GM19240 (cell line): Measurements from ENCODE around the genes UNC93B1, KMT5B and PPP6R3.

DNA sequence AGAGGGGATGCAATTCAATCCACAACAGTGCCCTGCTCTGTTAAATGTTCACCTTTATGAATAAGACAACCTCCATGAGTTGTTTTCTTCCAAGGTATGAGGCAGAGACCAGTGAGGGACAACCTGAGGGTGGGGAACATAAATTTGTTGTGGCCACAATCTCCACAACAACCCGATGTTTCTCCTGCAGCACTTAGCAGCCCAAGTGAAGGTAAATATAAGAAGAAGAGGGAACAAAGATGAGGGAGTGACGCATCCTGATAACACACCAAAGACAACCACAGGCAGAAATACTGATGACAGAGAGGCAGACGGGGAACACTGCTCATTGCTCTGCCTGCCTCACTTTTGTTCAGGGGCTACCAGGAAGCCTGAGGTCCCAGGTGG is 104.7 kb upstream of the ALDH3B2 start:
- RRBS: no CpG with 5 or more reads among the region's 3 CpGs

GRCh38 chr11:67887078-67887814 is 116.7 kb downstream of the UNC93B1 start:
- RRBS: no CpG with 5 or more reads among the region's 13 CpGs

DNA sequence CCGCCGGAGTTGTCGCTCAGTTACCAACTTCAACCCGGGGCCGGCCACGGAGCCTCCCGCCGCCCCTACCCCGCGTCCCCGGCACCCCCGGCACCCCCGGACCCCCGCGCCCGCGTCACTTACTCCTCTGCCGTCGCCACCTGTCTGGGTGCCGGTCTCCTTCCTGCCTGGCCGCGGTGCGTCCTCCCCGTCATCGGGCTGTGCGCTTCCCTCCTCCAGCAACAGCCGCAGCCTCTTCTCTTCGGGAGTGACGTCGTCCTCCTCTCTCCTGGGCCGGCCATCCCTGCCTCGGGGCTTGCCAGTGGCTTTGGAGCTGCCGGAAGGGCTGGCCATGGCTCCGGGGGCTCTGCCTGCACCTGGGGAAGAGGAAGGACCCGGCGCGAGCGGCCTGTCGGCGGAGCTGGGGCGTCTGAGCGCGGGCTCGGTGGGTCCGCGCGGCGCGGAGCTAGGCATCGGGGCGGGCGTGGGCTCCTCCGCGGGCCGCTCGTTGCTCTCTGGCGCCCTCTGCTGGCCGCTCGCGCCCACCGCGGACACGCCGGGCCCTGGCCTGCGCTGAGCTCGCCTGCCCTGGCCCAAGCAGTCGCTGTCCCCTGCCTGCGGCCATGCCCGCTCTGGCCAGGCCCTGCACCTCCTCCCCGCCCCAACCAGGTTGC is 48.4 kb downstream of the UNC93B1 start:
- RRBS: no CpG with 5 or more reads among the region's 70 CpGs

GRCh38 chr11:68003940-68004295 is at the start of gene UNC93B1:
UNC93B1 (minus strand) TSS chr11:68004097.
- RRBS: 2% methylated on average over 12 of the region's 43 CpGs

- RRBS: 65% methylated on average over 6 of the region's 30 CpGs
Observed at GRCh38 chr11:68017794-68018769, 8.0 kb downstream of the ALDH3B1 start.

DNA sequence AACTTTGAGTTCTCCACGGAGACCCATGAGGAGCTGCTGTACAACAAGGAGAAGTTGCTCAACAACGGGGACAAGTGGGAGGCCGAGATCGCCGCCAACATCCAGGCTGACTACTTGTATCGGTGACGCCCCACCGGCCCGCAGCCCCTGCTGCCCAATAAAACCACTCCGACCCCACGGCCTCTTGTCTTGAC is 2.5 kb upstream of the TCIRG1 start:
- RRBS: 96% methylated on average over 2 of the region's 11 CpGs

GRCh38 chr11:68036662-68037701 is 1.8 kb upstream of the TCIRG1 start:
- RRBS: 80% methylated on average over 3 of the region's 18 CpGs

DNA sequence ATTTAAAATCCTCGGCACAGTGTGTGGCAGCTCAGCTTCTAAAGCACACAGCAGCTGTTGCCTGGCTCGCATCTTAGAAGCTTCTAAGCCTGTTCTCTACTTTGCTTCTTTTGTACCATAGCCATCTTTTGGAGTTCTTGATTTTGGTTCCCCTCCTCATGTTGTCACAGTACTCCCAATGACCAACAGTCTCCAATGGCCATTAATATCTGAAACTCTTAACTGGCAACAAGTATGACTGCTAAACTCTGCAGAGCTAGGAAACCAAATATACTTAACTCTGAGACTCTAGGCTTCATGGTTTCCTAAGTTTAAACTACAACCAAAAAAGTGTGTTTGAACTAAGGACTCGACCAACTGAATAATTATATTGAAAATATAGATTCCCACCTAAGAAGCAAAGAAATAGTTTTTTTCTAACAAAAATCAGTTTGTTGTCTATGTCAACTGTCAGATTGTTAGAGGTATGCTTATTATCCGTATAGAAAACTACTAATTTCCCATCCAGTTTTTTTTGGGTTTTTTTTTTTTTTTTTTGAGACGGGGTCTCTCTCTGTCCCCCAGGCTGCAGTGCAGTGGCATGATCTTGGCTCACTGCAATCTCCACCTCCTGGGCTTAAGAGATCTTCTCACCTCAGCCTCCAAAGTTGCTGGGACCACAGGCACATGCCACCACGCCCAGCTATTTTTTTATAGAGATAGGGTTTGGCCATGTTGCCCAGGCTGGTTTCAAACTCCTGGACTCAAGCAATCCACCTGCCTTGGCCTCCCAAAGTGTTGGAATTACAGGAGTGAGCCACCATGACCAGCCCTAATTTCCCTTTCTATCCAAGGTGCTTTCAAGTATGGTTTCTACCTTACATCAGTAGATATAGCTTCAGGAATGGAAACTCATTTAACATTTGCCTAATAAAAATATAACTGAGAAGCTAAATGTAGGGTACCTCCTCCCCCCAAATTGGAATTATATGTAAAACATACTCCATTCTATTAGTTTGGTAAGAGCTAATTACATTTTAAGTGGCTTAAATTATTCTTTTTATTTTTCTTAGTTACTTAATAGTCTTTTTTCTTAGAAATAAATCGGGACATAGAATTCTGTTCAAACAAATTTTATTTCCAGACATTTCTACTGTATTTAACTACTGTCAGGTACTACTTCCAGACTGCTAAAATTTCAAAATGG is 28.3 kb downstream of the CHKA start:
- RRBS: no CpG with 5 or more reads among the region's 7 CpGs

GRCh38 chr11:68127950-68129149 is 7.2 kb upstream of the CHKA start:
- RRBS: 19% methylated on average over 11 of the region's 60 CpGs

DNA sequence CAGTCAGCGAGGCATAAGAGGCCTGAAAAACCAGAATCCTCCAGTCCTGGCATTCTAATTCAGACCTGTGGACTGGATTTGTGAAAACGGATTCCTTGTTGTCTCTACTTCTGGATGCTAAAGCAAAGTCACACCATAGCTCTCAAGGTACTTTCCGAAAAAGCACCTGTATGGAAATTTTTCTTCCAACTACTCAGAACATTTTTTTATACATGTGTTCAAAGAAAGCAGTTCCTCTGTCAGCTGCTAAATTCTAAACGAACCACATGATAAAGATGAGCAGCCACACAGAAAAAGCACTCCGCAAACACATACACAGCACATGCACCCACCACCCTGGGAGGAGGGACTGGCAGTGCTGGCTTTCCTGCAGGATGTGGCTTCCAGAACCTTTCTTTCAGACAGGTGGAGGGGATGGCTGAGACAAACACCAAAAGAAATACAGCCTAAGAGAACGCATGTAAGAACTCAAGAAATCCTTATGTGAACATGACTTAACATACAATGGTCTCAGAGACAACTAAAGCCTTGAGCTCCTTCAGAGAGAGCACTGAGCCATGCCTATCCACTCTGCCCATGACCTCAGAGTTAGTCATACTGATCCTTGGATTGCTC is 43.0 kb upstream of the CHKA start:
- RRBS: no CpG with 5 or more reads among the region's 6 CpGs

- RRBS: no CpG with 5 or more reads among the region's 15 CpGs
Observed at GRCh38 chr11:68211520-68212035, 1.5 kb downstream of the KMT5B start.

DNA sequence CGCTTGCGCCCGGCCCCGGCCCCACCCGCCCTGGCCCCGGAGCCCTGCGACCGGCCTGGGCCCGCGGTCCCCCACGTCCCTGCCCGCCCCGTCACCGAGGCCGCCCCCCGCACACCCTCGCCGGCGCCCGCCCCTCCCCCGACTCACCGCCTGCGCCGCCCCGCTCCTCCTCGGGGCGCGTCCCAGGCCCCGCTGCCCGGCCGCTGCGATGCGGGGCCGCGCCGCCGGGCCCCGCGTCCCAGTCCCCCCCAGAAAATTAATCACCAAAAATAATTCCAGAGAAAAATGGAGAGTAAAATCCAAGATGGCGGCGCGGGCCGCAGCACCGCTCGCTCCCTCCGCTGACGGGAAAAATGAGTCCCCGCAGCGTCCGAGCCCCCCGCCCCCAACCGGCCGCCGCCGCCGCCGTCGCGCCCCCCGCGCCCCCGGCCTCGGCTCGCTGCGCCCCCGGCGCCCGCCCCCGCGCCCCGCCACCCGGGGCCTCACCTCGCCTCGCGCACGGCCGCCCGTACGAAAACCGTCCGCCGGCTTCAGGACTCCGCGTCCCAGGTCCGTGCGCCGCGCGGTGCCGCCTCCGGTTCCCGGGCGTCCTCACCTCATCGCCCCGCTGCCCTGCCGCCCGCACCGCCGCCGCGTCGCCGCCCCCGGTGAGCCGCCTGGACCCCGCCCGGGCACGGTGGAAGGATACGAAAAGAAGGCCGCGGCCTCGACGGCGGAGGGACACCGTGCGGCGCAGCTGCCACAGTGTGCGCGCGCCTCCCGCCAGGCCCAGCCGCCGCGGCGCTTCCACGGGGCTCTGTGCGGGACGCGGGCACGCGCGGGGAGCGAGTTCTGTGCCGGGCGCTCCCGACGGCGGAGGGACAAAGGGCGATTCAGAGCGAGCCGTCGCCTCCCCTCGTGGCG is at the start of gene KMT5B:
Gene KMT5B (minus strand): TSS at position 306 of the 903 bp plus-strand sequence.
- RRBS: 2% methylated on average over 71 of the region's 144 CpGs

GRCh38 chr11:68276141-68276623 is 4.4 kb upstream of the C11orf24 start:
- RRBS: no CpG with 5 or more reads among the region's 6 CpGs

DNA sequence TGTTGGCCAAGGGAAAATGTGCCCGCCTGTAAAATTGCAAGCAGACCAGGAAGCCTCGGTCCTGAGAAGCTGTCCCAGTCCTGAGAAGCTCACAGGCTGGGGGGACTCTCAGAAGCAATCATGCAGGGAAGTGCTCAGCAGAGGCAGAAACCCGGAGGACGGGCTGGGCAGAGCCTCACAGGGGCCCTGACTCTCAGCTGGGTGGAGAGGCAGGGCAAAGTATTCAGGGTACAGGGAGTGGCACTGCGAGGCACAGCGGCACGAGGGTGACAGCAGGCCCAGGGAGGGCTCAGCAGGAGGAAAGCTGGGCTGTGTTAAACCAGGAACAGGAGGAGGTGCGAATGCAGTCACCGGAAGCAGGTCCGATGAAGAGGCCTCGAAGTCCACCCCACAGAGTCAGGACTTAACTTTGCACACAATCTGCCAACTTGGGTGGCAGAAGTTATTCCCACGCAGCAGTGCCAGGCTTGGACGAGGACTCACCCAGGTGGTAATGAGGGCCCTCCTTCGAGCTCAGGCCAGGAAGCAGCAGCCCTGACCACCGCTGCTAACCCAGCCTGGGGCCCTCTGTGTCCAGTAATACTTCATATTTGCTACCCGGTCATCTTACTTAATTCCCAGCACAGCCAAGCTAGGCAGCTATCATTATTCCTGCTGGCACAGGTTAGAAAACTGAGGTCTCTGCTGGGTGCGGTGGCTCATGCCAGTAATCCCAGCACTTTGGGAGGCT is 15.6 kb upstream of the LRP5 start:
- RRBS: no CpG with 5 or more reads among the region's 17 CpGs

DNA sequence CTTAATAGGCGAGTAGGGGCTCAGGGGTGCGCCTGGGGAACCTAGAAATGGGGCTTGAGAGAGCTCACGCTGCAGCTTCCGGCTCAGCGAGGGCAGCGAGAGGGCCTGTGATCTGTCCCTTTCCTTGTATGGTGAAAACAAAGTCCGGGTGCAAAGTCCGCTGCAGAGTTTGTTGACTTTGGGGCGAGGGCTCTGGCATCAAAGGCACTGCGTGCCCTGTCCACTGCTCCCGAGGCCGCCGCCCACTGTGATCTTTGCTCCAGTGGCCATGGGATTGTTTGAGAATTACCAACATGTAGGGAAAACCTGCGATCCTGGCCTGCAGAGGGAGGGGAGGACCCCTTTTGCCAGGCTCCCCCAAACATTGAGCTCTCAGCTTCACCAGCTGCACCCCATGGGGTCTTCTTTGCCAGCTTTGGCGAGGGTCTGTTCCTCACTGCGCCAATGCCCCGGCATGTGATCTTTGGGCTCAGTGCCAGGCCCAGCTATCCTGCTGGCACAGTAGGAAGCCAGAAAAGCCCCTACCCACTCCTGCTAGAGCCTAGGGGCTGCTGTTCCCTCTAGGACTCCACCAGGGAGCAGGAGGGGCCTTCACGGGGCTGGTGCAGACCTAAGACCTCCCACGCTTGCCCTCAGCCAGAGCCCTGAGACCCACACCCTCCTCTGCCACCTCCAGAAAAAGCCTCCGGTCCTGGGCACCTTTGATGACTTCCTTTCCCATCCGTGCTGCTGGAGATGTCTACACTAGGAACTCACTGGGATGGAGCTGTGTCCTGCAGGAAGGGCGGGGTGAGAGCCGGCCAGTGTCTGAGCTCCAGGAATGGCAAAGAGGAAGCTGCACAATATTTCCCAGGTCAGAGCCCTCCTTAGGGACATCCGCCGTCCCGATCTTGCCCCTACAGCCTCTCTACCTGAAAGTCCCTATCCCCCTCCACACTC is 14.0 kb upstream of the LRP5 start:
- RRBS: 38% methylated on average over 4 of the region's 26 CpGs

DNA sequence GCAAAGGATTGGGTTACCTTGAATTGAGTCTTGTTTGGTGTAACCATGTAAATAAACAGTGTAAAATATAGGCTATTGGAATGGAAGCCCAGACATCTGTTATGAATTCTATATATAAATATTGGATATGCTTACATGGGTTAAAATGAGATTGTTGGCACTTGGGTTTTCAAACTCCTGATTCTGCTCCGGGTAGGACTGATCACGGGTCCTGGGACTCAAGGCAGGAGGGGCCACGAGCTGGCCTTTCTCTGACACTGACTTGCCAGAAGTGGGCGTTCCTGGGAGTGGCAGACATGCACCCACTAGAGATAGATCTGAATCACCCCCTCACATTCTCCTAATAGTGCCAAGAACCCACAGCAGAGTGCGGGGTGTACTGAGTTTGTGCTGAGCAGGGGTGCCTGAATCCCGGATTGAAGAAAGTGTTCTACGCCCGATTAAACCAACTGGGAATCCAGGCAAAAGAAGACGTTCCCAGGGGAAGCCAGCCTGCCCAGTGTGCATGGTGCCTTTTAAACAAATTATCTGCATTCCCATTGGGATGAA is 26.0 kb downstream of the LRP5 start:
- RRBS: no CpG with 5 or more reads among the region's 9 CpGs

DNA sequence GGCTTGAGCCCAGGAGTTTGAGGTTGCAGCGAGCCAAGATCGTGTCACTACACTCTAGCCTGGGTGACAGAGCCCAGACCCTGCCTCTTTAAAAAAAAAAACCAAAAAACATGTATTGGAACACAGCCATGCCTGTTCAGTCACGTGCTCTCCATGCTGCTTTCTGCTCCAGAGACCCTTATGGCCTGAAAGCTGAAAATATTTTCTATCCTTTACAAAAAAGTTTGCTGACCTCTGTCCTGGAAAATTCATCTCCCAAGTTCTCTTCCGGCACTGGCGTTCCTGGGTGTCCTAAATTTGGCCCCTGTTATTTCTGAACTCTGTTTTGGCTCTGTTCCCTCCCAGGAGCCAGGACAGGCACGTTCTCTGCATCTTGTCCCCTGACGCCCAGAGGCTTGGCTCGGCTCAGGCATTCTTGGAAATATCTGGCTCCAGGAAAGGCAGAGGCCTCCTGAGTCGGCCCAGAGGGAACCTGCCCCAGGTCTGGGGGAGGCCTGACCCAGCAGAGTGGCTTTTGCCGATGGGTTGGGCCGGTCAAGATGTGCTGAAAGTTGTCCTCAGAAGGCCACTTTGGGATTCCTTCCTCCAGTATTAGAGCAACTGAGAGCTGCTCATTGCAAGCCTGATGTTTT is 61.2 kb upstream of the PPP6R3 start:
- RRBS: no CpG with 5 or more reads among the region's 11 CpGs

DNA sequence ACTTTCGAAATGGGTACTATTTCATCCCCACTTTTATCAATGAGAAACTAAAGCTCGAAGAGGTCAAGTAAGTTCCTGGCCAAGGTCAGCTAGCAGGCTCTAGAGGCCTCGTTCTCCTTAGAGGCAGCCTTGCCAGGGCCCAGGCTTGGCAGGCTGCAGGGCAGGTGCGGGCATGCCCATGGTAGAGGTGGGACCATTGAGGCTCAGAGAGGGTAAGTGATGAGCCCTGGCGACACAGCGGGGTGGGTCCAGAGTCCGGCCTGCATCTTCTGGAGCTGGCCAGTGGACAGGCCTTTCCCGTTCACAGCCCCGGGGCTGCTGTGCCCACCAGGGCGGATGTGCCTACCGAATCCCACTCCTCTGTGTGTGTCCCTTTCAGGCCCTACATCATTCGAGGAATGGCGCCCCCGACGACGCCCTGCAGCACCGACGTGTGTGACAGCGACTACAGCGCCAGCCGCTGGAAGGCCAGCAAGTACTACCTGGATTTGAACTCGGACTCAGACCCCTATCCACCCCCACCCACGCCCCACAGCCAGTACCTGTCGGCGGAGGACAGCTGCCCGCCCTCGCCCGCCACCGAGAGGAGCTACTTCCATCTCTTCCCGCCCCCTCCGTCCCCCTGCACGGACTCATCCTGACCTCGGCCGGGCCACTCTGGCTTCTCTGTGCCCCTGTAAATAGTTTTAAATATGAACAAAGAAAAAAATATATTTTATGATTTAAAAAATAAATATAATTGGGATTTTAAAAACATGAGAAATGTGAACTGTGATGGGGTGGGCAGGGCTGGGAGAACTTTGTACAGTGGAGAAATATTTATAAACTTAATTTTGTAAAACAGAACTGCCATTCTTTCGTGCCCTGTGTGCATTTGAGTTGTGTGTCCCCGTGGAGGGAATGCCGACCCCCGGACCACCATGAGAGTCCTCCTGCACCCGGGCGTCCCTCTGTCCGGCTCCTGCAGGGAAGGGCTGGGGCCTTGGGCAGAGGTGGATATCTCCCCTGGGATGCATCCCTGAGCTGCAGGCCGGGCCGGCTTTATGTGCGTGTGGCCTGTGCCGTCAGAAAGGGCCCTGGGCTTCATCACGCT is 11.8 kb upstream of the PPP6R3 start:
- RRBS: 100% methylated on average over 5 of the region's 46 CpGs

- RRBS: 2% methylated on average over 6 of the region's 25 CpGs
Observed at GRCh38 chr11:68460655-68460881, at the start of gene PPP6R3. PPP6R3 (plus strand) TSS chr11:68460752.